Cardiac ventricle fibroblast (primary cell): ENCODE measurements around a stretch of chr17.

GRCh38 chr17:55274397-55275079 lies 9.8 kb downstream of the HLF start:
- RAMPAGE, long total RNA: no peak

DNA sequence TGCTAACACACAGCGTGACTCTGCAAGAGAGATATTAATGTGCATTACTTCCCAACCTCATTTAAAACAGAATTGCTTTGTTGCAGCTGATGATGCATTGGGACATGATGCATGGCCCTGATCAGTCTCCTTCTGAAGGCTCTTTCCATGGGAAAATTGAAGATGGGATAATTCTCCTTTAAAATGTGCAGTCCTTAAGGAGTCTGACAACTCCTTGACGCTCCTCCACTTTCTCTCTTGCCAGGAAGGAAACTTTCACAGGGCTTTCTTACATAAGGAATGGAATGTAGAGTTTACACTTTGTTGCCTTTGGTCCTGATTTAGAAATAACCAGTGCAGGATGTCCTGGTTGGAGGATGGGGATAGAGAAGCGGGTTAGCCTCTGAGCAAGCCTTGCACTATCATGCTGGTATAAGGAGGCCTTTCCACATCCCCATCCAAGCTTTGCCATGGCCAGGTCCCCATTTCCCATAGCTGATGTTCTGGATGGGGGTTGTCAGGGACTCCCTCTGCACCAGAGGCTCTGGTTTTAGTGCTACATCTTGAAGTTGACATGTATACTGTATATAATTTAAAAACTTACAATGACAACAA lies 21.7 kb upstream of the MMD start:
- RAMPAGE, long total RNA: no peak

- RAMPAGE, long total RNA: no peak
Measured at GRCh38 chr17:55730454-55731221, 8.0 kb upstream of the TMEM100 start.

DNA sequence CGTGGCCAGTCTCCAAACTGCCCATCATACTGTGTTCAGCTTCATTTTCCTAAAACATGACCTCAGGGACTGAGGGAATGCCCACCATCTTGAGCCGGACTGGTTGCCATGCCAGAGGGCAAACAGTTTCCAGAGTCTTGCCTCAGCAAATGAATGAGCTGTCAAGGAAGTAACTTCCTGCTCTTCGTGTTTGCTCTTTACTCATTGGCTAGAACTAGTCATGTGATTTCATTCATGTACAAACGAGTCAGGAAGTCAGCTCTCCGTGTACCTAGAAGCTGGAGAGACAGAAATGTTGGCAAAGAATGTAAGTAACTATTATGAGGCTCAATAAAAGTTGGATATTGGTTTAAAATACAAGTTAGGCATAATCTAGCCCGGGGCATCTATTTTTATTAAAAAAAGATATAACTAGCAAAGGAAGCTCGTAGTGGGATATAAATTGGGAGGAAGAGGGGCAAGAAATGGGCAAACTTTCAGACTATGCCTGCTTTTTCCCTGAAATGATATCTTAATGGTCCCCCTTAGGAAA lies 50.3 kb downstream of the ANKFN1 start:
- RAMPAGE, long total RNA: no peak

DNA sequence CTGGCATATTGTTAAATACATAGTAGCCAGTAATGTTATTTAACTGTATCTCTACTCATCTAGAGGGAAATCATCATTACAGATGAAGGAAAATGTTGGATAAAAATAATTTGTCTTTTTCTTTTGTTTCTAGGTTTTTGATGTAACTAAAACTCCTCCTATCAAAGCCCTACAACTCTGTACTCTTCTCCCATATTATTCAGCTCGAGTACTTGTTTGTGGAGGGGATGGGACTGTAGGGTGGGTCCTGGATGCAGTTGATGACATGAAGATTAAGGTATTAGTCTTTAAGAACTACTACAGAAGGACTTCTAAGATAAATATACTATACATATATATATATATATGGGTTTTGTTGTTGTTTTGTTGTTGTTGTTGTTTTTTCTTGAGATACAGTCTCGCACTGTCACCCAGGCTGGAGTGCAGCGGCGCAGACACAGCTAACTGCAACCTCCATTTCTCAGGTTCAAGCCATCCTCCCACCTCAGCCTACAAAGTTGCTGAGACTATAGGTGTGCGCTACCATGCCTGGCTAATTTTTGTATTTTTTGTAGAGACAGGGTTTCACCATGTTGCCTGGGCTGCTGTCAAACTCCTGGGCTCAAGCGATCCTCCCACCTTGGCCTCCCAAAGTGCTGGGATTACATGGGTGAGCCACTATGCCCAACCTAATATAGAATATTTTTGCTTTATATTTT lies 14.0 kb downstream of the DGKE start:
- RAMPAGE, long total RNA: no peak

- RAMPAGE, long total RNA: no peak
Measured at GRCh38 chr17:57033324-57033810, 51.7 kb upstream of the AKAP1 start.

DNA sequence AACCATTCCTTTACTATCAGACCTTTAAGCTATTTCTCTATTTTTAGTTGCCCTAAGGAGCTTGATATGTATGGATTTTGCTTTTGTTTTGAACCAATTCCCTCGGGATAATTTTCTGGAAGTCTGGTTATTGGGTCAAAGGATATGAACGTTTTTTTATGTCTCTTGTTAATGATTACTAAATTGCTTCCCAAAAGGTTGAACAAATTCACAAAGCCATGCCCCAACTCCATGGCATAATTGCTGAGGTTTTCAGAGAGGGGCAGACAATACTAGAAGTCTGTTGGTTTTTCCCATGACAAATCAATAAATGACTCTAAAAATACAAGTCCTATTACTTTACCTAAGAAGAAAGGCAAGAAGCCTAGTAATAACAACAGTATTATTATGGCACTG lies 11.4 kb upstream of the AKAP1 start:
- RAMPAGE, long total RNA: no peak

- RAMPAGE, long total RNA: no peak
Measured at GRCh38 chr17:57106455-57107184, 21.6 kb downstream of the AKAP1 start.

- RAMPAGE, long total RNA: no peak
Measured at GRCh38 chr17:57117105-57117515, 32.1 kb downstream of the AKAP1 start.

- RAMPAGE, long total RNA: no peak
Measured at GRCh38 chr17:57259010-57259692, 2.8 kb downstream of the MSI2 start.

GRCh38 chr17:57262147-57262853 lies 6.0 kb downstream of the MSI2 start:
- RAMPAGE, long total RNA: no peak

- RAMPAGE, long total RNA: no peak
Measured at GRCh38 chr17:57357769-57358534, 101.6 kb downstream of the MSI2 start.

- RAMPAGE, long total RNA: no peak
Measured at GRCh38 chr17:57415803-57416245, 159.5 kb downstream of the MSI2 start.

GRCh38 chr17:57548447-57549112 lies 196.5 kb downstream of the CCDC182 start:
- RAMPAGE, long total RNA: no peak

GRCh38 chr17:57726524-57727453 lies 18.3 kb downstream of the CCDC182 start:
- RAMPAGE, long total RNA: no peak

- RAMPAGE, long total RNA: no peak
Measured at GRCh38 chr17:57783052-57783824, 38.1 kb upstream of the CCDC182 start.

- RAMPAGE, long total RNA: no peak
Measured at GRCh38 chr17:57832658-57833076, 17.2 kb downstream of the MRPS23 start.

GRCh38 chr17:57851014-57851335 lies 1.1 kb upstream of the MRPS23 start:
- RAMPAGE, long total RNA: no peak

GRCh38 chr17:57885147-57885713 lies 35.4 kb upstream of the MRPS23 start:
- RAMPAGE, long total RNA: no peak

GRCh38 chr17:57890130-57890865 lies 40.5 kb upstream of the MRPS23 start:
- RAMPAGE, long total RNA: no peak